Measurements from ENCODE around the gene ARCN1.

DNA sequence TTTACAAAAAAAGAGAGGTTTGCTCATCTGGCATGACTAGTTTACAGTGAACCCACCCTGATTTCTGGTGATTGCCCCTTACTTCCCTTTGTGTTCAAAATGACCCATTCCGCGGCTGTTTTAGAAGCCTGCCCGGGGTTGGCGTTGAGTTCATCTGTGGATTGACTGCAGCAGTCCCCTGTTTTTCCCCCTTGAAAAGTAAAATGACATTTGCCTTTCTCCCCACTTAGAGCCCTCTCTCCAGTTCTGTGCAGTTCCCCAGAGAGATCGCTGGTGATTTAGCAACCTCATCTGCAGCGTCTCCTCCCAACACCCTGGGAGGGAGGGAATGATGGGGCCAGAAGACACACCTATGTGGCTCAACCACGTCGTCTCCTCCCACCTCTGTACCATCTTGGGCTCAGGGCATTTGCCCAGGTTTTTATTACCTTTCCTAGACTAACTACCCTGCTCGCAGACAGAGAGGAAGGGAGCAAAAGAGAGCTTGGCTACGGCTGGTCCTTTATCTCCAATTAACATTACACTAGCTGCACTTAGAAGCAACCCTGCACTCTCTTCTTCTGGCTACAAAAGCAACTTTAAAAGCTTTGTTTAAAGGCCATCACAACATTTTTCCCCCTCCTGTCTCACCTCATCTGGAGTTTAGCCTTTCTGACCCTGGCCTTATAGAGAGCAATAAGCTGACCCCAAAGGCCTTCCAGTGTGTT is 73.4 kb downstream of the DSCAML1 start:
- RAMPAGE, long total RNA: no peak
- RRBS: no CpG with 5 or more reads among the region's 10 CpGs

- RAMPAGE, long total RNA: no peak
- RRBS: no CpG with 5 or more reads among the region's 3 CpGs
These were observed 7.7 kb downstream of the FXYD2 start for GRCh38 chr11:117816796-117817221.

DNA sequence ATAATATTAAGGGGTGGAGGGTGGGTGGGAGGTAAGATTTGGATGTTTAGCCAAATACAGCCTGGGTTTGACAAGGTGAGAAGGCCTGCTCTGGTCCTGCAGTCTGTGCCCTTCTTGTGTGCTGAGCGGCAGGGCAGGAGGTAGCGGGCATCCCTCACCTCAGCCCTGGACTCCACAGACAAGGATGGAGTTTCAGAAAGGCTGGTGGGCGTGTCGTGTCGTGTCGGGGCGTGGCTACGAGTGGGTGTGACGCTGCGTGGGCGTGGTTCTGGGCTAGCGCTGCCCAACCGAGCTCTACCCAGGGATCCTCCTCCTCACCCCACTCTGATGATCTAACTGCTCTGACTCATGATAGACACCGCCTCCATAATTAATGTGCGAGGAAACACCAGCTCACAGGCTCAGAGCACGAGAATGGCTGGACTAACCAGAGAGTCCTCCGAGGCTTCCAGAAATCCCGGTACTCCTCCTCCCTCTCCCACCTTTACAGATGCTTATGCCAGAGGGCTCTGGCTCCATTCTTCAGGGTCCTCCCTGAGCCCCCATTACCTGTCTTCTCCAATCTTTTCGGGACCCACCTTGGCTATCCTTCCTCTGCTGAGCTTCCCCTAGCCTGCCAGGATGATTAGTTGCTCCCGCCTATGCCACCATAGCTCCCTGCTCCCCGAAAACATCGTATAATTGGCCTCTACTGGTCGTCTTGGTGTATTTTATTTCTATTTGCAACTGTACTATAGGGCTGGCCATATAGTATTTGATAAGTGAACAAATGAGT is 21.9 kb downstream of the TMPRSS13 start:
- RAMPAGE, long total RNA: no peak
- RRBS: no CpG with 5 or more reads among the region's 23 CpGs

- RAMPAGE, long total RNA: no peak
- RRBS: no CpG with 5 or more reads among the region's 18 CpGs
These were observed 19.5 kb downstream of the TMPRSS13 start for GRCh38 chr11:117909585-117910192.

DNA sequence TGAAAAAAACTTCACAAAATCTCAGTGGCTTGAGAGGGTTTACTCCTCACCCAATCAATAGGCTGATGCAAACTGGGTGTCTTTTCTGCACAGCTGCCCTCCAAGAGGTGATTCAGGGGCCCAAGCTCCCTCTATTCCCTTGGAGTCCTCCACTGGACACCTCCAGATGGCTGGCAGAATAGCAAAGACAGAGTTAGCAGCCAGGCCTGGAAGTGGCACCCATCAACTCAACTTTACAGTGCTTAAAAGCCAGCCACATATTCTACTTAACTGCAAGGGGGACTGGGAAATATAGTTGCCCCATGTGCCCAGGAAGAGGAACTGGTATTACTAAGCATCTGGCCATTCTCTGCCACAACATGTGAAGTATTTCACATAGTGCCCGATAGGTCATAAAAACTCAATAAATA is 5.6 kb upstream of the IL10RA start:
- RAMPAGE, long total RNA: no peak
- RRBS: no CpG with 5 or more reads among the region's 1 CpG

DNA sequence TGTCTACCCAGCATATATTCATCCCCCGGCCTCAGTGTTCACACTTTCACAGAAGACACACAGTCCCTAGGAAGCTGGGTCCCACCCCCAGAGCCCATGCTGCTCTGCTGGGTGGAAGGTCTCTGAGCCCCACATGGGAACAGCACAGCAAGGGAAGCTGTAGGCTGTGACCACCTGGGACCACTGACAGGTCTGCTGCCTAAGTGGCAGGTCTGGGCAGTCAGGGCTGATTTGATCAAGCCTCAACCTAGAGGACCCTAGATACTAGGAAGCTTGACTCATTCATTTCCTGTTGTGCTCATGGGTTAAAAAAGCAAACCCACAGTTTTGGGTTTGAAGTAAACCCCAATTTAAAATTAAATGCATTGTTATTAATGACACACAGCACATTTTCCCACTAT is 16.9 kb downstream of the IL10RA start:
- RAMPAGE, long total RNA: no peak
- RRBS: no CpG with 5 or more reads among the region's 1 CpG

- RAMPAGE, long total RNA: no peak
- RRBS: 76% methylated on average over 4 of the region's 28 CpGs
These were observed 24.6 kb downstream of the IL10RA start for GRCh38 chr11:118010493-118011581.

GRCh38 chr11:118078183-118079365 is 1.7 kb downstream of the TMPRSS4 start:
- RAMPAGE, long total RNA: no peak
- RRBS: no CpG with 5 or more reads among the region's 15 CpGs

- RAMPAGE, long total RNA: no peak
- RRBS: no CpG with 5 or more reads among the region's 1 CpG
These were observed 14.0 kb upstream of the SMIM35 start for GRCh38 chr11:118100796-118101181.

GRCh38 chr11:118156186-118156803 is 3.7 kb upstream of the SCN4B start:
- RAMPAGE, long total RNA: no peak
- RRBS: no CpG with 5 or more reads among the region's 15 CpGs

DNA sequence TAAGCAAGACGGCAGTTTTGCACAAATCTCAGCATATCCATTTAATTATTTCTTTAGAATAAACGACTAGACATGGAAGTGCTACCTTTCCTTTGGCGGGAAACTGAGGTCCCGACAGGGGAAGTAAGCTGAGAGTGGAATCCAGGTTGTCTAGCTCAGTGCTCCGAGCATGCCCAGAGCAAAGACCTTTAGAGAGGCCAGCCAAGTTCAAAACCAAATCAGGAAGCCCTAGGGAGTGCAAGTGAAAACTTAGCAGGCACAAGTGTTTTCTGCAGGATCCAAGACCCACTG is 22.7 kb upstream of the SCN2B start:
- RAMPAGE, long total RNA: no peak
- RRBS: no CpG with 5 or more reads among the region's 5 CpGs

DNA sequence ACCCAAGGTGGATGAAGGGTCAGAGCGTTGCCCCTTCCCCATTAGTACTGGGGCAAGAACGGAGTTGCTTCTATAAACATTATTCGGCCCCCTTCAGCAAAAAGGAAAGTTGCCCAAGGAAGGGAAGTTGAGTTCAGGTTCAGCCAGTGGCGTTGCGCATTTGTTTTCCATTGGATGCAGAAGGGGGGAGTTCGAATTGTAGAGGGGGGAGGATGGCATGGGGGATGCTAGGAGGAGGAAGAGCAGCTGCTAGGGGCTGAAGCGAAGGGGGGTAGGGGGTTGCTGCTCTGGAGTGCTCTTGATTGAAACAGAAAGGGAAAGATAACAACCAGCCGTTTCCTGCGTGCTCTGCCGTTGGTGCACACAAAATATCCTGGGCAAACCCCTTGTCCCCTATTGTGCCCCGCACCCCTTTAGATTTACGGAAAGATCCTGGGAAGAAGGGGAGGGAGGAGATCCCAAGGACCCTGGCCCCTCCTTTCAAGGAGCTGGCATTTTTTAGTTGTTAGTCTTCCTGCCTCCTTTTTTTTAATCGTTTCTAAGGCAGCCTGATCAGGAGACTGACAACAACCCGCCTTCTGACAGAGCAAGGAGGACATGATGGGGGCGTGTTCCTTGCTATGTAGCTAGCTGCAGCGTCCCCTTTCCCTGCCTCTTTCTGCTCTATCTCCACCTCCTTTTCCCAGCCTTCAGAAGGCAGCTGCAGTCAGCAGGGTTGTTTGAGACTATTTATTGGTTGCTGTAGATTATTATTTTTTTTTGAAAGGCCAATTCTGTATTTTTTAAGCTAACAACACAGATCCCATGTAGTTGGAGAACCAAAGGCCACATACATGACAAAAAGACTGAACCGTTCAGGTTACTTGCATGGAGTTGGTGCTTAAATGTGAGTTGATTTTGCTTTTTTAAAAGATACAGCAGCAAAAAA is 2.2 kb downstream of the KMT2A start:
- RAMPAGE, long total RNA: no peak
- RRBS: no CpG with 5 or more reads among the region's 17 CpGs

- RAMPAGE, long total RNA: start-site peak on the plus strand at chr11:118572408-118572465, 1,067 and 233 reads in 2 replicates
- RRBS: 4% methylated on average over 11 of the region's 22 CpGs
These were observed at the start of gene ARCN1 for GRCh38 chr11:118572238-118572568. ARCN1 (plus strand) TSS chr11:118572409.

DNA sequence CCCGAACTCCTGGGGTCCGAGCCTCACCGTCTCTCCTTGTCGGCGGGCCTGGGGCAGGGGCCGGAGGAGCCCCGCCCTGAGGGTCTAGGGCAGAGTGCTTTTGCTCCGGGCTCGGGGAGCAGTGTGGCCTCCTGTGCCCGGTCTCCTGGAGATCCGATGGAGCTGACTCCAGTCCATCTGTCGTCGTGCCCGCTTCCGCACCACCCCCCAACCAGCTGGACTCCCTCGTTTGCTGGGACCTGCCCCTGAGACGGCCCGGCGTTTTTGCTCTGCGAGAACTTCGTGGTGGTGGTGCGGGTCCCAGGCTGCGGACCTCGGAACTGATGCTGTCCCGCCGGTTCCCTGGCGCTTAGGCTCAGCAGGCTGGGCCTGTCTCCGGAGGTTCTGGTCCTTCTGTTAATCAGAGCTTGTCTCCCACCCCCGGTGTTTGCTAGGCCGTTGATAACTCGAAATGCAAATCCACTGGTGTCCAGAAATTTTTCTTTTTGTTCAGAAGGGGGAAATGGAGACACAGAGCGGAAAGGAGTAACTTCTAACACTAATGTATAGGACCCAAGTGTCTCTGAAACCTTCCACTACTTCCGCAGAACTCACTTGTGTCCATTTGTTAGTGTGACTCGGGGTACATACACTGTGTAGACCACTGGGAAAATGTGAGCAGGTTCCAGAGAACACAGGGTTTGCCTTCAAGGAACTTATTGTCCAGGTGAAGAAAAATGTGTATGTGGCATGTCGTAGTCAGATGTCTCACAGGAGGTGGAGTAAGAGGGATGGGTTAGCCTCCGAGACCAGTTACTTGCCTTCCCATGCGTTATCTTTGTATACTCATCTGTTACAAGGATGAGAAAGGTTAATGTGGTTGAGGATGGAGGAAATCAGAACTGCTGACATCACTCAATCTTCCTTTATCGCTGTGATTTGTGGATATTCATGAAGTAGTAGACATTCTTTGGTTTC is 638 bp downstream of the ARCN1 start:
- RAMPAGE, long total RNA: no peak
- RRBS: 2% methylated on average over 17 of the region's 38 CpGs

GRCh38 chr11:118618632-118619344 is 11.4 kb downstream of the PHLDB1 start:
- RAMPAGE, long total RNA: no peak
- RRBS: no CpG with 5 or more reads among the region's 5 CpGs

- RAMPAGE, long total RNA: no peak
- RRBS: no CpG with 5 or more reads among the region's 6 CpGs
These were observed 15.5 kb downstream of the PHLDB1 start for GRCh38 chr11:118622839-118623434.

DNA sequence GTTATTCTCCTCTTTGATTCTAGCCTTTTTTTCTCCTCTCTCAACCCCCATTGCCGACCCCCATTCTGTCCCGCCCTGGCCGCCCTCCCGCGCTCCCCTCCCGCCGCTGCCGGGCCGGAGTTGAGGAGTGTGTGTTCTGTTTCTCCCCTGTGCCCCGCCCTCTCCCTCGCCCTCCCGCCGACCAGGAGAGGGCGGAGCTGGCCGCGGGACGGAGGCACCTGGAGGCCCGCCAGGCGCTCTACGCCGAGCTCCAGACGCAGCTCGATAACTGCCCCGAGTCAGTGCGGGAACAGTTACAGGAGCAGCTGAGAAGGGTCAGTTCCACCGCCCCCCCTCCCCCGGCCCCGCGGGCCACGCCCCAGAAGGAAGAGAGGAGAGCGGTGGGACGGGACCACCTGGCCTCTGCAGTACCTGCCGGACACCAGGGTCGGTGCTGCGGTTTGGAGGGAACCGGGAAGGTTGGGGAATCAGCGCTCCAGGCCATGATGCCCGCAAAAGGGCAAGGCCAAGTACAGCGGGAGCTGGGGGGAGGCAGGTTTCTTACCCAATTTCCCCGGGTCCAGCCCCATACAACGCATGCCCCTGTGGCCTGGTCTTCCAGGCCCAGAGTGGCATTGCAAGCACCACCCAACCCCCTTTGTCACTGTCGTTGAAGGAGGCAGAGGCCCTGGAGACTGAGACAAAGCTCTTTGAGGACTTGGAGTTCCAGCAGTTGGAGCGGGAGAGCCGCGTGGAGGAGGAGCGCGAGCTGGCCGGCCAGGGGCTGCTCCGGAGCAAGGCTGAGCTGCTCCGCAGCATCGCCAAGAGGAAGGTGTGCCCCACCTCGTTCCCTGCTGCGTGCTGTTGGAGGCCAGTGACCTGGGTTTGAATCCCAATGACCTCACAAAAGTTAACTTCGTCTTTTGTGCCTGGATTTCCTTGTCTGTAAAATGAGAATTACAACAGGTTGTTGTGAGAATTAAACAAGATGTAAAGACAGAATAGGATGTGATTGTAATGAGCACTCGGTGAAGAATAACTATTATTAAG is 27.6 kb downstream of the PHLDB1 start:
- RAMPAGE, long total RNA: no peak
- RRBS: 13% methylated on average over 9 of the region's 55 CpGs

GRCh38 chr11:118660731-118661667 is 18.5 kb downstream of the TREH start:
- RAMPAGE, long total RNA: no peak
- RRBS: no CpG with 5 or more reads among the region's 11 CpGs

- RAMPAGE, long total RNA: no peak
- RRBS: no CpG with 5 or more reads among the region's 9 CpGs
These were observed 50.4 kb upstream of the TREH start for GRCh38 chr11:118729688-118730446.

- RAMPAGE, long total RNA: no peak
- RRBS: no CpG with 5 or more reads among the region's 4 CpGs
These were observed 30.0 kb upstream of the DDX6 start for GRCh38 chr11:118820865-118821390.